Mesenchymal stem cell of the bone marrow (primary cell): ENCODE data around the gene PITRM1.

- CAGE, long polyA plus RNA = no peak
Observed at GRCh38 chr10:3172617-3173364, at the start of gene PITRM1. PITRM1 (minus strand) TSS chr10:3172782.

DNA sequence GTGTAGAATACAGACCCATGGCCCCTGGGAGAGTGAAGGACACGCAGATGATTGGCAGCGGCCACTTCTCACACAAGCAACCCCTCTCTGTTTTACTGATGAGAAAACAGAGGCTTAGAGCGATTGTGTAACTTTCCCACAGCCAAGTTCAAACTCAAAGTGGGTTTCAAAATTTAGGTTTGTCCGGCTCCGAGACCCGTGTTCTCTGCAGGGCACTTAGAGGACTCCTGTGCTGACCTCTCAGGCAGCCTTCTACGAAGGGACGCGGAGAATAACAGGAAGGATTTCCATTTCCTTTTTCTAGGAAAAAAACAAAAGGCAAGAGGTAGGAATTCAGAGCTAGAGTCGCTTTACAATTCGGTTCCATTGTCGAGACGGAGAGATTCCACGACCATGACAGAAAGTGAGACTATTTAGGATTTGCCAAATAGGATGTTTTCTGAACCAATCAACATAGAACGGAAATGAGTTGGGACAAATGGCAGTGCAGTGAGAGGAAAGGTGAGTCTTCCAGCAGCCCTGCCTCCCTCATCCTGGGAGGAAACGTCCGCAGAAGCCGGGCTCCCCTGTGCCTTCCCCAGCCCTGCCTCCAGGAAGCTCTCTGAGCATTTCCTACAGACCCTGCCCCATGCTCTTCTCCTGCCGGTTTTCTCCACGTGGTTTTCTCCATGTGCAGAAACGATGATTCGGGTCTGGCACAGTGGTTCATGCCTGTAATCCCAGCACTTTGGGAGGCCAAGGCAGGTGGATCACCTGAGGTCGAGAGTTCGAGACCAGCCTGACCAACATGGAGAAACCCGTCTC, 67.8 kb upstream of the PITRM1 start:
- CAGE, long polyA plus RNA = no peak

DNA sequence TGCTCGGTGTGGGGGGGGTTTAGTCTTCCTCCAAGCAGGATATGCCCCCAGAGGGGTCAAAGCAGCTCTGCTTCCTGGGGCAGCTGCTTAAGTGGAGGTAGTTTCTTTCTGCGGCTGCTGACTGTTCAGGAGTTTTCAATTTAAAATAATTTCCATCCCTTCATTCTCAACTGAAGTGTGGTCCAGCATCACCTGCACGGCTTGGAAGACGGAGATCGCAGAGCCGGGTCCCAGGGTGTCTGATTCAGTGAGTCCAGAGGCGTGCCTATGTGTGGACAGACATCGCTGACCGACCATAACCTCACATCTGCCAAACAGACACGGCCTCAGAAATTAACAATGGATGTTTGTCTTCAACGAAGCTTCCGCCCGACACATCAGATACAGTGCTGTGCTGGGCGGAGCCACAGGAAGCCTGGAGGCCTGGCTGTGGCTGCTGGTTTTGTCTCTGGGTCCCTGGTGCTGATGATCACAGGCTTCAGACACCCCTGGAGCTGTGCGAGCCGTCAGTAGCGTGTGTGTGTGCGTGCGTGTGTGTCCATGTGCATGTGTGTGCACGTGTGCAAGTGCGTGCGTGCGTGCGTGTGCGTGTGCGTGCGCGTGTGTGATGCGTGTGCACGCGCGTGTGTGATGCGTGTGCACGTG, 226.5 kb upstream of the PITRM1 start:
- CAGE, long polyA plus RNA = no peak

DNA sequence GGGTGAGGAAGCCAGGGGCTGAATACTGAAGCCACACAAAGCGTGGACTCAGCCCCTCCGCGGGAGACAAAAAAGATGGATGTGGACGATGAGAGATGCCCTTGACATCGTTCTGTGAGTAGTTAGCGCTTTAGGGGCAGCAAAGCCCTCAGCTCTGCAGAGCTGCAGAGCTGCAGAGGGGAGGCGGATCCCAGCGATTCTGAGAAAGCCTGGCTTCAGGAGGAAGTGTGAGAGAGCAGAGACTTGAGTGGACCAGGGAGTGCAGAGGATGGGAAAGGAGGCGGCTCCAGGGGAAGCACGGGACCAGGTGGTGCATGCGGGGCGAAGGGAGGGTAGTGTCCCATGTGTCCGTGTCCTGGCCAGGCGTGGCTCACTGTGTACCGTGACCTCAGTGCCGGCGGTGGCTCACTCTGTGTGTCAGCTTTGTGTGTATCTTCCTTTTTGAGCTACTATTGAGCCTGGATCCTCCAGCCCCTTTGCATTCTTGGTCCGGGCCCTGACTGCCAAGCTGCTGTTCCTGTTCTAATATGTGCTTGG, 250.8 kb upstream of the PITRM1 start:
- CAGE, long polyA plus RNA = no peak

DNA sequence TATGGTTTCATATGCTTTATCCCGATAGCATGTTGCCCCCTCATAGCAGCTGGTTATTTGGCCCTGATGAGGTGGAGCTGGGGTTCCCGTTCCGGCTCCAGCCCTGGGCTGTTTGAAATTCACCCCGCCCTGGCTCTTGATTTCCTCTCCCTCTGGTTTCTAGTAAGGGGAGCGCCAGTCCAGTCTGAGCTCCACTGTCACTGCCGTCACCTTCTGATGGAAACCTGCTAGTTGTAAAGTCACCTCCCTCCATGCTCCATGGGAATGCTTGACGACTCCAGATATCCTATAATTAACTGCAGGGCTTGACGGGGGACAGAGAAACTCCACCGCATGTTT, 300.8 kb downstream of the KLF6 start:
- CAGE, long polyA plus RNA = no peak

DNA sequence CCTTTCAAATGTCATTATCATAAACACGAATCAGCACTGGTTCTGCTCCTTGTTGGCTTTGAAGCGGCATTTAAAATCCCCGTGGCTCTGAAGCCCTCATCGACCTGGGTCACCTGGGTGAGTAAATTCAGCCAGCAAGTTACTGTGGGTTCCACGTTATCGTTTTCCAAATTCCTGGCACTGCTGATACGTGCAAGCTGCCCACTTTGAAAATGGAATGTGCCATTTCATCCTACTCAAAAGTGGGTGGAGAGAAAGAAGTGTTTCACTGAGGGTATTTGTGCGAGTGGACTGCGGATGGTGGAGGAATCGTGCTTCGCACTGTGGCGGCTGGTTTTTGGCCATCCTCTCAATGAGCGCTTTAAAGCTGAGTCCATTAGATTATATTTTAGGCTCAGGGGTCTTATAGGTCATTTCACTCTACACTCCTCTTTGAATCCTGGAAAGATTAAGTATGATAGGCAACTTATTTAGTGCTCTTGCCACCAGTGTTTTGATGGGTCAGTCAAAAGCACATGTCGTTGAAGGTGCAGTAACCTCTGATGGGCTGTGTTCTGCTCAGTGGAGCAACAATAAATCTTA, 281.6 kb downstream of the KLF6 start:
- CAGE, long polyA plus RNA = no peak

GRCh38 chr10:3636396-3637315, 148.4 kb downstream of the KLF6 start:
- CAGE, long polyA plus RNA = no peak

- CAGE, long polyA plus RNA = no peak
Observed at GRCh38 chr10:3667998-3669115, 116.7 kb downstream of the KLF6 start.

DNA sequence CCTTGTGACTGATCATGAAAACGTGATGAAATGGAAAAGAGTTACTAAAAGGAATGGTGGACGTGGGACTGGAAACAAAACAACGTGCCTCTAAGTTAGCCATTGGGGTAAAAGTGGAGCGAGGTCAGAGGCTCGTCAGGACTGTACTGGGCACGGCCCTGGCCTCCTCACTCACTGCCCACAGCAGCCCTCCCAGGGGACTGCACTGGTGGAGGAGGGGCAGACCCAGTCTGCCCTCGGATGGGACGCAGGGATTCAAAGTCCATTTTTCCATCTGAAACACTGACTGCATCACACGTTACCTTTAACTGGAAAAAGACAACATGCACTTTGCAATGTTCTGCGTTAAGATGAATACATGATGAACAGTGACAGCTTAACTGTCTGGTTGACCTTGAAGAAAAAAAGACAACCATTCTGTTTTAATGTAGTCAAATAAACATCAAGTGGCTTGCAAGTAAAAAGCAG, 19.0 kb downstream of the KLF6 start:
- CAGE, long polyA plus RNA = no peak

DNA sequence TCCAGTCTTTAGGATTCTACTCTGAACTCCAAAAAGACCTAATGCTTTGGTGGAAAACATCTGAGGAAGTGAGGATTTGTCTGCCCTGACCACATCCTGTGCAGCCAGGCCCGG, 3.7 kb downstream of the KLF6 start:
- CAGE, long polyA plus RNA = no peak

DNA sequence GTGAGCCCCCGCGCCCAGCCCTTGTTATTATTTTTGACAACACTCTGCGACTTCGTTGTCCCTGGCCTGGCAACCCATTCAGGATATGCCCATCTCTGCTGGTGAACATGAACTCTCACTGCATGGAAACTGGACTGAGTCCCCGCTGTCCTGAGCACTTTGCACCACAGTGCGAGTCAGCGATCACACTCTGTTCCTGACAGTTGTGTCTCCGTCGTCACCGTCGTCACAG, 76.6 kb upstream of the KLF6 start:
- CAGE, long polyA plus RNA = no peak

DNA sequence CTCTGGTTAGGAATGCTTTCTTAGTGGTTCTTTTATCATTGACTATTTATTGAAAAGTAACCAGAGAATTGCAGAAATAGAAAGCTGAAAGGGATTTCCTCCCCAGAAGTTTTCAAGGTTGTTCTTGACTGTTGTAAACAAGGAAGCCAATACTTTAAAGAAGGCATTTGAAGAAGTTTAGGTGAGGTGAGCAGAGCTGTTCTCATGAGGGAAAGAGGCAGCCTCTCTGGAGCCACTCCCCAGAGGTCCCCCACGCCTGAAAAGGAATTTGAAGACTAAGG, 87.3 kb upstream of the KLF6 start:
- CAGE, long polyA plus RNA = no peak

- CAGE, long polyA plus RNA = no peak
Observed at GRCh38 chr10:3886519-3887630, 101.9 kb upstream of the KLF6 start.

GRCh38 chr10:3935121-3935652, 150.2 kb upstream of the KLF6 start:
- CAGE, long polyA plus RNA = no peak

DNA sequence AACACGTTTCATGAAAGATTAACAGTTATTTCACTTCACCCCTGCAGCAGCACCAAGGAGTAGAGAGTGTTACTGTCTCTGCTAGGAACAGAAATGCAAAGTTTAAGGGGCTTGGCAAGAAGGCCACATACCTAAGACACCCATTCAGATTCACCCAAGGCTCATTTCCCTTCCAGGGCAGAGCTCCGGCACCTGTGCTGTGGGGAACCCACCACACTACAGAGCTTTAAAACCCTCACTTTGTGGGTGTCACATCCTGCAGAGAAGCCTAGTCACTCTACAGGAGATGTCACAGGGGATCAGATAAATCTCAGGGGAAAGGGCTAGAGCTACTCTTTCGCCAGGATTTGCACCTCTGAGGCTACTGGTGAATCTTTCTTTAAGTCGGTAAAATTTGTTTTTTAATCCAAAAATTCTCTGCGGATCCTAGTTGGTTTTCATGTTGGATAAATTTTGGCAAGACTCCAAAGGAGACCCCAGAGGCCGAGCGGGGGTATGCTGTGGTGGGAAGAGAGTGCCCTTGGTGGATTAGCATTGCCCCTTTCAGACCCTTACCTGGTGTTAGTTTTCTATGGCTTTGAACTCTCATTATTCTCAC, 176.2 kb upstream of the KLF6 start:
- CAGE, long polyA plus RNA = no peak

DNA sequence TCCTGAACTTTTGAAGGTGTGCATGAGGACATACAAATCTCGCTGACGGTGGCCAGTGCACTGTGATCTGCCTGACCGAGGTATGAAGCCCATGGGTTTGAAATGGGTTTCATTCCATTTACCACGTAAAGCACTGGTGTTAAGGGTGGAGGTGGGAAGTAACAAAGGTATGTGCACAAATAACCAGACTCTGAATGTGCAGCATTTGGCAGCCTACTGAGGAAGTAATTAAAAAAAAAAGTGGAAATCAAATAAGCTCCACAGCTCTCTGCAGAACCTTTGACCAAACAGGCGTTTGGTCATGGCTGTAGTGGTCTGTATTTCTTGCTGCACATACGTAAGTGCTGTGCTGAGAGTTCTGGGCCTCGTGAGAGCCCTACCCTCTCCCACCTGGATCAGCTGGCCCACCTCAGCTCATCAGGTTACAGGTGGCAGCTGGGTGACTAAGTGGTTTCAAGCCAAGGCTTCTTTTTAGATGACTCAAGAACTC, 178.1 kb upstream of the KLF6 start:
- CAGE, long polyA plus RNA = no peak

- CAGE, long polyA plus RNA = no peak
Observed at GRCh38 chr10:4498691-4499435, 327.1 kb upstream of the AKR1E2 start.

DNA sequence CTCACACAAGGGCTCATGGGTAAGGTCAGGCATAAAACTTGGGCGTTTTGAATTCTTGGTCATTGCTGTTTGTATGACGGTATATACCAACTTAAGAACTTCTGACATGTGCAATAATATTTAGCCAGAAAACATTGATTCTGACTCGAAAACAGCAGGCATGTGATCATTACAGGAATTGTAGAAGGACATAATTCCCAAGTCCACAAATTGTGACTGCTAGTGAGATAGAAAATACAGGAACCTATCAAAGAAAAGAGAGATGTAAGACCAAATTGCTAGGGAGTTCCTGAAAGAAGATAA, 202.5 kb upstream of the AKR1E2 start:
- CAGE, long polyA plus RNA = no peak

DNA sequence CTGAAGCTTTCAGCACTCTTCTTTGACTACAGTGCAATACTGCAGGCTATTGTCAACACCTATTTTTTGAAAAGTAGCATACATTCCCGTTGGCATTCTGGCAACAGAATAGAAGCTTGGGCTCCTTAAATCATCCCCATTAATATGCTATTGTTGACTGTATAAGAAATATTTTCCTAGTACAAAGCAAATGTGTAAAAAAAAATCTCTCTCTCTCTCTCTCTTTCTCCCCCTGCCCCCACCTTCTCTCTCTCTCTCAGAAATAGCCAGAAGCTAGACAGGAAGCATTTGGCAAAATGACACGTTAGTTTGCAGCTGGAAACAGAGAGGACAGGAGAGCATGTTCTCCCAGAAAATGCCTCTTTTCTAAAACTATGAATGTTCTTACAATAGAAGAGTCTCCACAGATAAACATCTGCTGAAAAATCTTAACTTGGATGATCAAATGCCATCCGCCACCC, 59.6 kb upstream of the AKR1E2 start:
- CAGE, long polyA plus RNA = no peak

DNA sequence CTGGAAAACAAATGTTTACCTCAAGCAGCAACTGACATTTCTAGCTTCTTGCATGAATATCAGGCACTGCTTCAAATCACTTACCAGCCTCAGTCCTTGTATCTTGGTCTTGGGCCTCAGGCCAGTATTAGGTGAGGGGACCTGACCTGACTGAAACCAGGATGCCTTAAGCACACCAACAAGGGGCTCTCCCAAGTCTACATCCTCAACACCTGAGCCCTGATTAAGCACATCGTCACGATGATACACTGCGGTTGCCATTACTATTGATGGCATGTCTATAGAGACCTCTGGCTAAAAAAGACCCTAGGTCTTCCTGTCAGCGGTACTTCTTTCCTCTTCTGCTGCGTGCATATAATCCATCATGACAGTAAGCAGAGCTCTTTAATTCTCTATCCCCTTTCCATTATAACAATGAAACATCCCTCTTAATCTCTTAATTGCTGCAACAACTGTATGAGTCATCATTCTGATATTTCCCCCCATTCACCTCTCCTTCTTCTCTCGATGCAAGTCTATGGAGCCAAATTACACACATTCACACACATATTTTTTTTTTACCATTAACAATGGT, 45.4 kb upstream of the AKR1E2 start:
- CAGE, long polyA plus RNA = no peak